NALM6 (cell line): Measurements from ENCODE around the genes KLHL29 and TP53I3.

- PRO-cap, result no peak
These were observed 1.5 kb downstream of the HS1BP3 start for GRCh38 chr2:20649412-20649825.

DNA sequence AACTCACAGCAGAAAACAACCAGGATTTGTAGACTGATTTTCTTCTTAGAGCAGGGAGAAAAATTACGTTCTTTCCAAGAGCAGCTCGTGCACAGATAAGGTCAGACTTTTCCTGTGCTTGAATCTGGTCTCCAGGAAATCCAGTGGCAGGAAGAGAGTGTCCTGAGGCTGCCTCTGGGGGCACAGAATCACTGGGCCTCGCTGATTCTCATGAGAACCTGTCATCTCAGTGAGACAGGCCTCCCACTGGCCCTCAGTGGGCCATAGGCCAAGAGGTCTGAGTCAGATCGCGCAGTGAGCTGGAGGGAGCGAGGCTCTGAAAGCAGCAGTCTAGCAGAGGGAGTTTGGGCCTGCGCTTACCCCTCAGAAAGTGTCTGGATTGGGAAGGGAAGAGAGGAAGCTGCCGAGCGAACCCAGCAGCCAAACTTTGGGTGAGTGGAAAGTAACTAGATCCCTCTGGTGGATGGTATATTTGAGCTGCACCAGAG, 8.0 kb downstream of the GDF7 start:
- PRO-cap, result no peak

DNA sequence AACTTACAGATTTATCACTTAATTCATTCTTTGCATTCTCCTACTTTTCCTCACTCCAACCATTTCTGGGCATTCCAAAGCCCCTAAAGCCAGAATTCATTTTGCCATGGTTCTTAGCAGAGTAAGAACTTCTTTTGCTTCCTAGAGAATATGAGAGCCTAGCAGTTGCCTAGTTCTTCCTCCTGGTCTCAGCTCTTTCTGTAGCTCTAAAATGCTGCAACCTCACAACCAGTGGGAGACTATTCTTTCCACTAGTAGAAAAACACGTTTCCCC, 22.3 kb downstream of the GDF7 start:
- PRO-cap, result no peak

DNA sequence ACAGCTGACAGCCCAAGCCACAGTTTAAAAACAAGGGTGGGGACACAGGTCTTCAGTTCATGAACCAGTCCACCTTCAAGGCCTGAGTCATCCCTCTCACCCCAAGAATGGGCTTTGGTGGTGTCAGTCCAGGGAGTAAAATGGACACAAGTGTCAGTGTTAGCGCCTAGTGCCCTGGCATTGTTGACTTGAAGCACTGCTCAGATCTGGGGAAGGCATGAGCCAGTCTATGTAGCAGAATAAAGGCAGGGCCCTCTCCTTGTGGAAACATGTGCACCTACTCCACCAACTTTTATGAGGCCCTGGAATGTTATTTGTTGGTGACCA, 47.5 kb downstream of the APOB start:
- PRO-cap, result no peak

DNA sequence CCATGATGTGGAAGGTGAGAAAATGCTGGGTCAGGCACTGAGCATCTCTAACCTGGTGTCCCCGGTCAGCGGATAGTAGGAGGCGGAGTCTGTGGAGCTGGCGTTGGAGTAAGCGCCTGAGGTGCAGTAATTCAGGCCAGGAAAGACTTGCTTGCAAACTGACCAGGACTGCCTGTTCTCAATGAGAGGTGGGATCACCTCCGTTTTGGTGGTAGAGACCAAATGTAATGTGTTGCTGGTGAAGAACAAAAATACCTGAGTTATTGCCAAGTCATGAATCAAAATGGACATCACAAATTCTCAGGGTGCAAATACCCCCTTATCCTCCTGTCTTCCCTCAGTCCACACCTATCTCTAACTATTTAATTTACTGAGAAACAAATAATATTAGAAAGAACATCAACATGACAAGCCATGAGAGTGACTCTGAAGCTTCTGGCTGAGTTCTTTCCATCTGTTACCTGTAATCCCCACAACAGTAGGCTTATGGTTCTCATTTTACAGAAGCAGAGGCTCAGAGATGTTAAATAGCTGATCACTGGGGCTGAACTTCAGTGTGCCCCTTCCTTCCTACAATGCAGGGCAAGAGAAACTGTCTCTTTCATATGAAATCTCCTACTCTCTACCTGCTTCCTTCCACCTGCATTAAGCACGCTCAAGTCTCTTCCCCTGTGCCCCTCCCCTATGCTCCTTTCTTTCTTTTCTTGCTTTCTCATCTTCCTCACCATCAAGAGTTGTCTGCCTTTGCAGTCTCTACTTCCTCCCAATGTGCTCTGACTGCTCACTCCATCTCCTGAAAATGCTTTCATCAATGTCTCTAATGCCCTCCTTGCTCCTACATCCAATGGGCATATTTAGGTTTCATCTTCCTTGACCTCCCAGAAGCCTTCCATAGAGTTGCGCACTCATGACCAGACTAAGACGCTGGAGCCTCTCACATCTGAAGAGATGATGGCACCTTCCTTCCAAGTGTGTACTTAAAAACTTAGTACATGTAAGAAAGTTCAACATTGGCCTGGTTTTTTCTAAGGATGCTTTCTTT, 23.9 kb downstream of the APOB start:
- PRO-cap, result no peak

DNA sequence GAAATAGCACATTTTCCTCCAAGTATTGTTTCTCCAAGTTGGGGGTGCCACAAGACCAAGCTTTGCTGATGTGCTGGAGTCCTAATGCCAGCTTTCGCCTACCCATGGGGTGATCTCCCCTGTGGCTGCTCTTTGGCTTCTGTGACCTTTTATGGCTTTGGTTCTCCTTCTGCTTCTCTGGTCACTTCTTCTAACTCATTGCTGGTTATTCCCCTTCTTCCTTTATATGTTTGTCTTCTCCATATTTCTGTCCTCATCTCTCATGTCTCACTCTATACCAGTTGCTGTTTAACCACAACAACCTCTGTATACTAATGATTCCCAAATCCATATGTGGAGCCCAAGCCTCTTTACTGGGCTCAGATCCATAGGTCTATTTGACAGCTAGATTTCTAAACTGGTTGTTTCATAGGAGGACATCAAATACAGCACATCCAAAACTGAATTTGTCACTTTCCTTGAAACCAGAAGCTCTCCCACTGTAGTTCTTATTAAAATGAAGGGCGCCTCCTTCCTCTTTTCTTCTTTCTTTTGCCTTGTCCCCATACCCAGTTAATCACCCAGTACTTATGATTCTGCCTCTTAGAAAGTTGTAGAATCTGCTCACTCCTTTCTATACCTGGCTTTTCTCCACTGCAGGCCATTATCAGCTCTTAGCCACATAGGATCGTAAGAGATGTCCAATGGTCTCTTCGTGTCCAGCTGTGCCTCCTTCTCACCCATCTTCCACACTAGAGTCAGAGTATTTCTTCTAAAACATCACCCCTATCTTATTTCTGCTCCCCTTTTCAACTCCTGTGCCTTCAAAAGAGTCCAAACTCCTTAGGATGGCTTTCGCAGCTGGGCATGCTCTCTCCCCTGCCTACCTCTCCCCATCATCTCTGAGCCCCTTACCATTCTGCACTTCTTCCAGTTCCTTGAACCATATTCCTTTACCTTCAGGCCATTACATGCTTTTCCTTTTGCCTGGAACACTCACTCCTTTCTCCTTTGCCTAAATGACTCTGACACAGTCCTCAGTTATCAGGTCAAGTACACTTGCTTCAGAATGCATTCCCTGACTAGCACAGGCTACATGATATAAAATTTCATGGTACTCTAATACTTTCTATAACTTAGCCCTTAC, 22.8 kb downstream of the APOB start:
- PRO-cap, result no peak

DNA sequence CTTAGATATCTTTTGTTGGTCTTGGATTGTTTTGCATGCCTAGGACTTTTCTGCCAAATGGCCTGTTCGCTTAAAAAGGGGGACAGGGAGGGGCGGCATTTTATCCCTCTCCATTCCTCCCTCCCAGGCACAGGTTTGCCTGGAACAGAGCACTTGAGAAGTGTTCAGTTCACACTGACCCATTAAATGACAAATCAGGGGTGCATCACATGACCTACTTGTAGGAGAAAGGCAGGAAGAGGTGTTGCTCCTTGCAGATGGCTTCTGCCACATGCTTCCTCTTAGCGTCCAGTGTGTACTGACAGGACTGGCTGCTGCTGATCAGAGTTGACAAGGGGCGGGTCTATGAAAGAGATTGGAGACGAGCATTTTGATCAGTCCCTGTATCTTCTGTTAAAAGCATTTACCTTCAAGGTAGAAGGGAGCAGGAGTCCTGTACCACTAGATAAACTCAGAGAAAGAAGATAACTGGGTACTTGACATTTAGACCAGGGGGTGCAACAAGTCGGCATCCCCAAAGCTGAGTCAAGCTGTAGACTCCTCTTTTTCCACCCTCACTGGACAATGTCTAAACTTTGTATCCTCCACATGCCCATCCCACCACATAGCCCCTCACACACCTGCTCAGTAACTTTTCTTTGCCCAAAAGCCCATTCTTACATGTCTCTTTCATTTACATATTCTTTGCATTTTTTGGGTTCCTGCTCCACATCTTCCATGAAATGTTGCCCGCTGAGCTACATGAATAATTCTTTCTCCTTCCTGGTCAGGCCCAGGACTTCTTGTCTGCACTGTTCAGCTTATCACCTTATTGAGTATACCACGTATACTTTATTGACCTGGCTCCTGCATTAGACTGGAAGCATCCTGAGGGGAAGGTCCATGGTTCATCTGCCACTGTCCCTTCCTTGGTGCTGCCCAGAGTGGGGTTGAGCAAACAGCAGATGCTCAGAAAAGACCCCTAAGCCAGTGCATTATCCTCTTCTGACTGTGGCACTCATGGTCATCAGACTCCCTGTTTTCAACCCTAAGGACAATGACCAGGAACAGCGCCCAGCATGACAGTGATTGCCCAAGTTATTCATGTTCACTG, 8.2 kb downstream of the APOB start:
- PRO-cap, result no peak

- PRO-cap, result no peak
These were observed 3.3 kb downstream of the APOB start for GRCh38 chr2:21040309-21041303.

GRCh38 chr2:21270204-21271032, 146.7 kb downstream of the TDRD15 start:
- PRO-cap, result no peak

DNA sequence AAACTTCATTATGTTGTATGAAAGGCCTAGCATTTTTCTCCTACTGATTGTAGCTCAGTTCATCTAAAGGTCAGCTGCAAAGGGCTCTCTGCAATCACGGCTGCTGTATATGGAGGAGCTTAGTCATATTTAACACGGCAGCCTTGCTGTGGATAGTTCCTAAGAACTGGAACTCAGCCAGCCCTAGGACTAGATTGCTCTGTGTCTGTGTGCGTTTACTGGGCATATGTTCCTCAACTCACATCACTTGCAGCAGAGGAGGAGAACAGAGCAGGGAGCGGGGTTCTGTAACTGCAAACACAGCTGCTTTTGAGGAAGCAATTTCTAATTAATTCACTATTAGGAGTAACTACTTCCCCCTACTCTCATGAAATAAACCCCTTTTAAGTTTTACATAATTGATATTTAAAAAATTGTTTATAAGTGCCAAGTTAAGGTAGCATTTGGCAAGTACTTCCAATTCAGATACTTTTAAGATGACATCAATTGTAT, 1103.8 kb upstream of the KLHL29 start:
- PRO-cap, result no peak

DNA sequence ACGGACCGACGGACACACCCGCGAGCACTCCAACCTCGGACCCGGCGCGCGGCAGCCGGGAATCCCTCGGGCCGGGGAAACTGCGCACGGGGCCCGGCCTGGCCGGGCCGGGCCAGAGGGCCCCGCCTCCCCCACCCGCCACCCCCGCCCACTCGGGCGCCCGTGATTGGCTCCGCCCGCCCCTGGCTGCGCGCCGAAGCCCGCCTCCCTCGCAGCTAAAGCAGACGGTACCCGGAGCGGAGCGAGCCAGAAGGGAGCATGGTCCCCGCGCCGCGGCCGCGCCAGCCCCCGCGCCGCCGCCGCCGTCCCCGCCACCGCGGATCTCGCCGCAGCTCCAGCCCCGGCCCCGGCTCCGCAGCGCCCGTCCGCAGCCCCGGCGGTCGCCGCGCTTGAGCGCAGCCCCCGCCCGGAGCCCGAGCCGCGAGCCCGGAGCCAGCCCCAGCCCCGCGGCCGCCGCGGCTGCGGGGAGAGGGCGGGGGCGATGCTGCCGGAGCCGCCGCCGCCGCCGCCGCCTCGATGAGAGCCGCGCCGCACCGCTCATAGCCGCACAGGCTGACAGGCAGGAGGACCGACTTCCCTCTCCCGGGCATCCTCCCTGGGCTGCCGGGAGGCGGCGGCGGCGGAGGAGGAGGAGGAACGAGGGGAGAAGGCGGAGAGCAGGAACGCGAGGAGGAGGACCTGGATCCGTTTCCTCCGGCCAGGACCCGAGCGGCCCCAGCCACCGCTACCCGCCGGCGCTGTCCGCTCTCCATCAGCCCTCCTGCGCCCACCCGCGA, at the start of gene KLHL29:
TSS of gene KLHL29 (plus strand) at position 223 of the 776 bp plus-strand sequence.
- PRO-cap, result no peak

- PRO-cap, result no peak
These were observed 65.0 kb downstream of the KLHL29 start for GRCh38 chr2:23450013-23450418.

- PRO-cap, result no peak
These were observed 72.3 kb downstream of the KLHL29 start for GRCh38 chr2:23457338-23457711.

GRCh38 chr2:23563931-23564205, 178.9 kb downstream of the KLHL29 start:
- PRO-cap, result no peak

DNA sequence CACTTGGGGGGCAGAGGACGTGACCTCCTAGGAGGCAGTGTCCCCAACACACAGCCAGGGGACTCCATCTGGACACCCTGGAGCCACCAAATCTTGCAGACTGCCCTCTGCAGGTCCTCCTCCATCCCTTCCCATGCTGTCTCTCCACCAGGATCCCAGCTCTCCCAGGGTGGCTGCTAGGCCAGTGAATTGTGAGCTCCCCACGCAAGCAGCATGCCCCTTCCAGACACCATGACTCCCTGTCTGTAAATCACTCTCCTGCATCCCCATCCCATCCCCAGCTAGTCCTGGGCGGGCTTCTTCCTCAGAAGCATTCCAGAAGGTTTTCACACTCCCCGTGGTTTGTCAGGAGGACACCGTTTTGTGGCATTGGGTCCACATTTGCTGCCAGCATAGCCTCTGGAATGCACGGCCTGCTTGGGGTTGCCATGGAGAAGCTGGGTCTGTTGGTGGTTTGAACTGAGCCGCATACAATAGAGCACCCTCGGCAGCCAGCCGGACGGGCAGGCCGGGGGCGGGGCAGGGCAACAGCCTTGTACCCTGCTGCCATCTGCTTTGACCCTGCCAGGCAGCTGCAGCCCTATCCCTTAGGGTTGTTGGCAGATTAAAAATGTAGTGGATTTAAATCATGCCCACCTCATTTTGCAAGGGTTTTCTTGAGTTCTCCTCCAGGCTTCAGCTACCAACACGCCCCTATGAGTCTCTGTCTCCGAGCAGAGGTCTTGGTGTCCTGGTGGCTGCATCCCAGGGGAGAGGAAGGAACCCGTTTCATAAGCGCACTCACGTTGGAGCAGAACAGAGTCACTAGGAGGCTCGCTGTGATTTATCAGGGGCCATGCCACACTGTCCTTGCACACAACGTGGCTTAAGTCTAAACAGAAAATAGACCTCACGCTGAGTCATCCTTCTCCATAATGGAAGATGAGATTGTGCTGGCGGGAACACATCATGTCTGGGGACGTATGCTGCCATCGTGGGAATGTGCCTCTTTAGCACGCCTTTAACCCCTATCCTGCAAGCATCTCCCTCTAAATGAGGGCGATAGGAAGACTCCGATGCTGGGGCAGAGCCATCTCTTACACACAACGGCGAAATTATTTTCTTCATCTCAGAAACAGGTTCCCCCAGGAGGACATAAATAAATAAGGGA, 211.1 kb downstream of the KLHL29 start:
- PRO-cap, result no peak

GRCh38 chr2:23601878-23602697, 217.1 kb downstream of the KLHL29 start:
- PRO-cap, result no peak

DNA sequence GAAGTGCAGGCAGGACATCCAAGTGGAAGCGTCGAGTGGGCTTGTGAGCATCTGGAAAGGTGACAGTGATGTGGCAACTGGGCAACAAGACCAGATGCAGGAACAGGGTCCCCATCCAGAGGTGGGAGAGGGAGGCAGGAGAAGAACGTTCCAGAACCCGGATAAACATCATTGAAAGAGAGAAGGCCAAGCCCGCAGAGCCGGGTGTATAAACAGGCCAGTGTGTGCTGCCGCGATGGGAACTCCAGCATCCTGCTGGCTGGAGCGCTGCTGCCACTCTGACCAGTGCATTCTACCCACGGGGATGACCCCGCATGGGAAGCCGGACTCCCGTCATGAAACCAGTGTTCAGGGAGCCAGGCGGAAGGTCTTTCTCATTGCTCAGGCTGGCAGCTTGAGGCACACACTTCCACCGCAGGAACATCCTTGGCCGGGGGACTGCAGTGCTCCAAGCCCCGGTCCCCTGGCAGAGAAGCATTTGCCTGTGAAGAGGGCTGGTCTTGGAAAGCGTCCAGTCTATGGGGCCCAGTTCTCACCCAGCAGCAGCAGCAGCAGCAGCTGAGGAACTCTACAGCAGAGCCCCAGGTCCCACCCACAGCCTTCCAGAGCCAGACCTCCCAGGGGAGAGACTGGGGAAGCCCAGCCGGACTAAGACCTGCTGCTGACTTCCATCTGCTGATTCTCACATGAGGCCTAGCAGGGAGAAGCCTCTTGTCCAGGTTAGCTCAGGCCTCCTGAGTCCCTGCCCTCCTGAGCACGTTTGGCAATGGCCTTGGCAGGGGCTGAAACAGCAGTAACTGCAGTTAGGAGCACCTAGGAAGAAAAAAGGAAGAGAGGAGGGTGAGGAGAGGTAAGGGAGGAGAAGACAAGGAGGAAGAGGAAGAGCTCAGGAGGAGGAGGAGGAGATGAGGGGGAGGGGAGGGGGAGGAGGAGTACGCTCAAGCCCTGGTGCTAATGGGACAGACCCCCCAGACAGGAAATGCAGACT, 236.0 kb downstream of the KLHL29 start:
- PRO-cap, result no peak

DNA sequence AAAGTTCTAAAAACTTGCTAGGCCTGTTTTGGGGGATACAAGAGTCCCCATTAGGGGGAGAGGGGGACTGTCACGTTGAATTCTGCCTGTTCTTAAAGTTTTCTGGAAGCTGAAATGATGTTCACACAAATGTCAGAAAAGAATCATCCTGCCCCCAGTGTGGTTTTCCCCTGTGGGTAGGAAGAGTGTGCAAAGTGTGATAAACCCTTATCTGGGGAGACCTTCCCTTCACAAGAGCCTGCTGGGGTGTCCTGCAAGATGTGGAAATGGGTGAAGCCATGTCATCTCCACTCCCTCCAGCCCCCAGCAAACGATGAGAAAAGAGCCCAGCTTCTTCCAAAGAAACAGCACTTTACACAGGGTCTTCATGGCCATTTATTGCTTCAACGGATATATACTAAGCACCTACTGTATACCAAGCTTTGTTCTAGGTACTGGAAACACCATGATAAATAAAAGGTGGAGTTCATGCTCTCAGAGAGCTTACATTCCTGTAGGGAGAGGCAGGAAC, 1.5 kb downstream of the MFSD2B start:
- PRO-cap, result no peak

- PRO-cap, result bidirectional peak, plus-strand start at chr2:24084725, minus-strand start at chr2:24084778; bidirectional peak, plus-strand start at chr2:24084844, minus-strand start at chr2:24084834
These were observed at the start of gene TP53I3 for GRCh38 chr2:24084654-24085473. TP53I3 (minus strand) TSS chr2:24084834.

- PRO-cap, result no peak
These were observed 3.7 kb upstream of the FAM228A start for GRCh38 chr2:24171186-24171489.